Measurements from ENCODE around the gene C6orf118.

DNA sequence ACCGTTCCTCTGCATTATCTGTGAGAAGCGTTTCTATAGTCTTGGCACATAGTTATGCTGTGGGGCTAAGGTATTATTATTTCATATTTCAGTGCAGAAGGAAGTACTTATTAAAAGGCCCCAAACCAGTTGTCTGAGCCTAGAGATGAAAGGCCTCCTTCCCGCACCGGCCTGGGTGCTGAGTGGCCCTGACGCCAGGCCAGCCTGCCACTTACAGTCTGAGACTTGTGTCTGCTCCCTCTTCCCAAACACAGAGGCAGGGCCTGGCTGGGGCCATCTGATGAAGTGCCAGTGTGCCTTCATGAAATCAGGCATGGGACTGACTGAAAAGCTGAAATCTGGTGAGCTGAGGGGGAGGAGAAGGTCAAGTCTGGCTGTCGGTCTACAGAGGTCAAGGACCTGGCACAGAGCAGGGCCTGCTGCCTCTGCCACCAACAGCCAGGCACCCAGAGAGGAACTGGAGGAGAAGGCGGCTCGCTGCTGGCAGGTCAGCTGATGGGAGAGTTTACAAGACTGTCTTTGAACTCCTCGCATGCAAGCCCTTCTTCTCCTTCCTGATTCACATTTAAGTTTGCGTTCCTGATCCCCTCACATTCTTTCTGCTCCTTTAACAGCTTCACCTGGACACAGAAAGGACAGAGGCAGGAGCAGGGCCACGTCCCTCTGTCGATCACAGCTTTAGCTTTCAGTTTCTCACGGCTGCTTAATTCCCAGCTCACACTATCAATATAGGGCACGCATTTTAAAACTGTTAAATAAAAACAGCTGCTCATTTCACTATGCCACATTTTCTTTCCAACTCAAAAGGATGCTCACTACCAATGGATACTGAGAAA lies 8.7 kb upstream of the QKI start:
- RAMPAGE, long total RNA: no peak
- RRBS, 2 experiments: no CpG with 5 or more reads among the region's 14 CpGs
CAGE:
- cytosol, long polyA minus RNA: no peak
- cytosol, long polyA plus RNA: no peak
- long polyA plus RNA: no peak
- nucleolus, long total RNA: no peak
- nucleus, long polyA plus RNA: no peak
- nucleus, long total RNA: no peak

DNA sequence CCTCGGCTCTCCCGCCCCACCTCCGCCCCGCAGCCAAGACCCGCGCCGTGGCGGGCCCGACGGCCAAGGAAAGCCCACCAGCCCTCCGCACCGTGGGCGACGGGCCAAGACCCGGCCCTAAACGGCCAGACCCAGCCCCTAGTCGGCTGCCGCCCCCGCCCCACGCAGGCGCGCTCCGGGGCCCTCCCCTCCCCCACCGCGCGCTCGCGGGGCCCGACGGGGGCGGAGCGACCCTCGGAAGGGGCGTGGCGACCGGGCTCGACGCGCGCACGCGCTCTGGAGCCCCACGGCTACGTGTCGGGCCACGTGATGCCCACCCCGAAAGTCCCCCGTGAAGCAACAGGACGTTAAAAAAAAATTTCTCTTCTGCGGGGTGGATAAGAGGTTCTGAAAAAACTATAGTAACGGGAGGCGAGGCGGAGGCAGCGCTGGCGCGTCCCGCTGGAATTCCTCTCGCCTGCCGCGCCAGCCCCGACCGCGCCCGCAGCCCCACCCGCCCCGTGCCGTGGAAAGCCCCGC lies 679 bp upstream of the QKI start:
- RAMPAGE, long total RNA: no peak
- RRBS, 2 experiments: under 1% methylated on average over 20 of the region's 68 CpGs
CAGE:
- cytosol, long polyA minus RNA: no peak
- cytosol, long polyA plus RNA: no peak
- long polyA plus RNA: no peak
- nucleolus, long total RNA: no peak
- nucleus, long polyA plus RNA: no peak
- nucleus, long total RNA: no peak

GRCh38 chr6:163432400-163433388 lies 18.2 kb downstream of the QKI start:
- RAMPAGE, long total RNA: no peak
- RRBS, 2 experiments: no CpG with 5 or more reads among the region's 2 CpGs
CAGE:
- cytosol, long polyA minus RNA: no peak
- cytosol, long polyA plus RNA: no peak
- long polyA plus RNA: no peak
- nucleolus, long total RNA: no peak
- nucleus, long polyA plus RNA: no peak
- nucleus, long total RNA: no peak

- RAMPAGE, long total RNA: no peak
- RRBS, 2 experiments: no CpG with 5 or more reads among the region's 4 CpGs
CAGE:
- cytosol, long polyA minus RNA: no peak
- cytosol, long polyA plus RNA: no peak
- long polyA plus RNA: no peak
- nucleolus, long total RNA: no peak
- nucleus, long polyA plus RNA: no peak
- nucleus, long total RNA: no peak
Observed at GRCh38 chr6:163434891-163435455, 20.5 kb downstream of the QKI start.

DNA sequence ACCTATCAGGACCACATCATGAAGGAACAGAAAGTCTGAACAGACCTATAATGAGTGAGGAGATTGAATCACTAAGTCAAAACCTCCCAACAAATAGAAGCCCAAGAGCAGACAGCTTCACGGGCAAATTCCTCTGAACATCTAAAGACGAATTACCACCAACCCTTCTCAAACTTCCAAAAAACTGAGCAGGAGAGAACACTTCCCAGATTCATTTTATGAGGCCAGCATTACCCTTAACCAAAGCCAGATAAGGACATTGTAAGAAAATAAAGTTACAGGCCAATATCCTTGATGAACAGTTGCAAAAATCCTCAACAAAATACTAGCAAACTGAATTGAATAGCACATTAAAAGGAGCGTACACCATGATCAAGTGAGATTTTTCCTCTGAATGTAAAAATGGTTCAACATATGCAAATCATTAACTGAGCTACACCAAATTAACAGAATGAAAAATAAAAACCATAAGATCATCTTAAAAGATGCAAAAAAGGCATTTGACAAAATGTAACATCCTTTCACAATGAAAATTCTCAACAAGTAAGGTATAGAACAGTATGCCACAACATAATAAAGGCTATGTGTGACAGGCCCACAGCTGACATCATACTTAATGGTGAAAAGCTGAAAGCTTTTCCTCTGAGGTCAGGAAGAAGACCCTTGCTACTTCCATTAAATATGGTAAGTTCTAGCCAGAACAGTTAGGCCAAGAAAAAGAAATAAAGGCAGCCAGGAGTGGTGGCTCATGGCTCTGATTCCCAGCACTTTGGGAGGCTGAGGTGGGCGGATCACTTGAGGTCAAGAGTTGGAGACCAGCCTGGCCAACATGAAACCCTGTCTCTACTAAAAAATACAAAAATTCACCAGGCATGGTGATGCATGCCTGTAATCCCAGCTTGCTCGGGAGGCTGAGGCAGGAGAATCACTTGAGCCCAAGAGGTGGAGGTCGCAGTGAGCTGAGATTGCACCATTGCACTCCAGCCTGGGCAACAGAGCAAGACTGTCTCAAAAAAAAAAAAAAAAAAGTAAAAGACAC lies 50.4 kb downstream of the QKI start:
- RAMPAGE, long total RNA: no peak
- RRBS, 2 experiments: no CpG with 5 or more reads among the region's 6 CpGs
CAGE:
- cytosol, long polyA minus RNA: no peak
- cytosol, long polyA plus RNA: no peak
- long polyA plus RNA: no peak
- nucleolus, long total RNA: no peak
- nucleus, long polyA plus RNA: no peak
- nucleus, long total RNA: no peak

DNA sequence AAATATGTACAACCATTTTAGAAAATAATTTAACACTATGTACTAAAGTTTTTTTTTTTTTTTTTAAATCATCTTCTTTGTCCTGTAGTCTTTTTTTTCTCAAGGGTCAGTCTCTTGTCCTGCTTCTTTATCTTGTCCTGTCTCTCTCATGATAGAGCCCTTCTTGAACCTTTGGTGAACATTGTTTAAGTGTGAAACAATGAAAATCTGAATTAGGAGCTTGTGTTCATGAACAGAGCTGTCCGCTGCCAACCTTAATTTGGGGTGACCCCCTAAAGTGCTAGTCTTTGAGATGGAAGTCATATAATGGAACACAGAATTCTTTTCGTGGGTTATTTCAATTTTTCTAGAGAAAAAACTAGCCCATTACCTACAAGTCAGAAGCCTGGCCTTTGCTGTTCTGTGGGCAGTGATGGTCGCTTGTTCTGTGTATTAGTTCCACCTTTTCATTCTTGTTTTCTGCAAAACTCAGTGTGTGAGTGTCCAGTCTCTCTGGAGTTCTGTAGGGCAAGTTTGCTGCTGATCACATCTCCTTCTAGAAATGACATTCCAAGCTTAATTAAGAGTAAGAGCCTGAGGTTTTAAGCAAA lies 61.8 kb downstream of the QKI start:
- RAMPAGE, long total RNA: no peak
- RRBS, 2 experiments: no CpG with 5 or more reads among the region's 3 CpGs
CAGE:
- cytosol, long polyA minus RNA: no peak
- cytosol, long polyA plus RNA: no peak
- long polyA plus RNA: no peak
- nucleolus, long total RNA: no peak
- nucleus, long polyA plus RNA: no peak
- nucleus, long total RNA: no peak

GRCh38 chr6:163506841-163507639 lies 92.5 kb downstream of the QKI start:
- RAMPAGE, long total RNA: no peak
- RRBS, 2 experiments: no CpG with 5 or more reads among the region's 5 CpGs
CAGE:
- cytosol, long polyA minus RNA: no peak
- cytosol, long polyA plus RNA: no peak
- long polyA plus RNA: no peak
- nucleolus, long total RNA: no peak
- nucleus, long polyA plus RNA: no peak
- nucleus, long total RNA: no peak

DNA sequence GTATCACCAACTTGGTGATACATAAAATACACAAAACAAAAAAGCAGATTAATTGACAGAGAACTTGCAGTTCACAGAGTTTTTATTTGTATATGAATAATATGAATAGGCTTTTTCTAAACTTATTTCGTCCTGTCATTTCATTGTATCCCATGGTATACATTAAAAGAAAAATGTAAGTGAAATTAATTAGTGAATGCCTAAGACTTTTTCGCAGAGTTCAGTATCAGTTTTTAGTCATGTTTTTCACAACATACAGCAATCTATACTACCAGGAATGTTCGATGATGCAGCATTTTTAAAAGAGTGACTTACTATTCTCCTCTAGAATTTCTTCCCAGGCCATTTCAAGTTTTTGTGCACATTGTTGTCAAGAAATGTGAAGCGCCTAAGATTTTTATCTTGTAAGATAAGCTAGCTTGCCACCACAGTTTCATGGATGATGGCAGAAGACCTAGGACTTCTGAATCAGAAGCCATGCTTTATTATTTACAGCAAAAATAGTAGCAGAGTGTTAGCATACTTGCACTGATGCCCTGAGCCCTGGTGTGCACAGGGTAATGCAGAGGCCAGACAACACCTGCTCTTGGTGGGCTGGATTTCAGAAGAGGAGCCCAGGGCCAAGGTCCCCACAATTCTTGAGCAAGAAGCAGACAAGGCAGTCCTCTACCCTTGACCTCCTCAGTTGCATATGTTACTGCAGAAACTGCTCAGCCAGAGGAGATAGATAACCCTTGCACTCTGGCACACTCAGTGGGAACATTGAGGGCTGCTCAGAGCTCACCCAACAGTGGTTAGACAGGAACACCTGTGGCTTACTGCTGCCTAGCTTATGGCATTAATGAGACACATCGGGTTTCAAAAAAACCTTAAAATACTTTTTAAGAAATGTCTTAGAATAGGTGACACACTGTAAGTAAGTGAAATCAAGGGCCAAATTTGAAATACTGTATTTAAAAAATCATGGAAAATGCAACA lies 99.1 kb downstream of the QKI start:
- RAMPAGE, long total RNA: no peak
- RRBS, 2 experiments: no CpG with 5 or more reads among the region's 5 CpGs
CAGE:
- cytosol, long polyA minus RNA: no peak
- cytosol, long polyA plus RNA: no peak
- long polyA plus RNA: no peak
- nucleolus, long total RNA: no peak
- nucleus, long polyA plus RNA: no peak
- nucleus, long total RNA: no peak

- RAMPAGE, long total RNA: no peak
- RRBS, 2 experiments: no CpG with 5 or more reads among the region's 11 CpGs
CAGE:
- cytosol, long polyA minus RNA: no peak
- cytosol, long polyA plus RNA: no peak
- long polyA plus RNA: no peak
- nucleolus, long total RNA: no peak
- nucleus, long polyA plus RNA: no peak
- nucleus, long total RNA: no peak
Observed at GRCh38 chr6:163576130-163577285, 162.0 kb downstream of the QKI start.

- RAMPAGE, long total RNA: no peak
- RRBS, 2 experiments: no CpG with 5 or more reads among the region's 9 CpGs
CAGE:
- cytosol, long polyA minus RNA: no peak
- cytosol, long polyA plus RNA: no peak
- long polyA plus RNA: no peak
- nucleolus, long total RNA: no peak
- nucleus, long polyA plus RNA: no peak
- nucleus, long total RNA: no peak
Observed at GRCh38 chr6:163764298-163765020, 349.9 kb downstream of the QKI start.

- RAMPAGE, long total RNA: no peak
- RRBS, 2 experiments: no CpG with 5 or more reads among the region's 10 CpGs
CAGE:
- cytosol, long polyA minus RNA: no peak
- cytosol, long polyA plus RNA: no peak
- long polyA plus RNA: no peak
- nucleolus, long total RNA: no peak
- nucleus, long polyA plus RNA: no peak
- nucleus, long total RNA: no peak
Observed at GRCh38 chr6:163965841-163966576, 551.5 kb downstream of the QKI start.

- RAMPAGE, long total RNA: no peak
- RRBS, 2 experiments: no CpG with 5 or more reads among the region's 26 CpGs
CAGE:
- cytosol, long polyA minus RNA: no peak
- cytosol, long polyA plus RNA: no peak
- long polyA plus RNA: no peak
- nucleolus, long total RNA: no peak
- nucleus, long polyA plus RNA: no peak
- nucleus, long total RNA: no peak
Observed at GRCh38 chr6:164108613-164109657, 694.4 kb downstream of the QKI start.

DNA sequence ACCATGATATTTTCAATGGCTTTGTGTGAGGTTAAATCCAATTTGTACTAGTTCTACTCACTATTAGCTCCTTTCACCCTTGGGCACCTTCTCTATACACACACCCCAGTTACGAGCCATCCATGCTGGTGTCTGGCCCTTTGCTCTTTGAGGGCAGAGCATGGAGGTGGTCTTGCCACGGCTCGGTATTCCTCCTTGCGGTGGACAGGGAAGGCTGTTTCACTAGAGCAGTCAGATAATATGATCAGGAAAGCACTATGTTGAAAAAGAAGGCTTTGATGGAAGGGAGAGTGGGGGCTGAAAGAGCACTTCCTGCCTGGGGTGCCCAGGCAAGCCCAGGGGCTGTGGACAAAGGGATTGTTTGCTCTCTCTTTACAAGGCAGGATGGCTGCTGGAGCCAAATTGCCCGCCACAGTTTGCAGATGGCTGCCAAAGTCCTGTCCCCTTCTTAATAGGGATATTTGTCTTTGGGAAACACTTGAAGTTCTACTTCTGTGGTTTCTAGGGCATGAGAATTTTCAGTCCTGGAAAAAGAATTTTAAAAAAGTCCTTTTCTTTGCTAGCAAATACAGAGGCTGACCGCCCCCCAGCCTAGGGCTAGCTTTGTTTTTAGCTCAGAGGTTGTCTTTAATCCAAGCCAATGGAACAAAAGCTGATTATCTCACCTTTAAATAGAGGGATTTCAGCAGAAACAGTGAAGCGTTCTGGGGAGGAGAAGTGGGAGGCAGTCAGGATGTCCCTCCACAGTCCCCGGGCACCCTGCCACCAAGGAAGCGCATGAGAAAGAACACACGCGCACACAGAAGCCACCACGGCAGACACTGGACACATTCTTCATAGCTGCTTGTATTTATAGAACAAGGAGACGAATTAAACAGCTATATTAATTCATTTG lies 736.6 kb downstream of the QKI start:
- RAMPAGE, long total RNA: no peak
- RRBS, 2 experiments: no CpG with 5 or more reads among the region's 13 CpGs
CAGE:
- cytosol, long polyA minus RNA: no peak
- cytosol, long polyA plus RNA: no peak
- long polyA plus RNA: no peak
- nucleolus, long total RNA: no peak
- nucleus, long polyA plus RNA: no peak
- nucleus, long total RNA: no peak

DNA sequence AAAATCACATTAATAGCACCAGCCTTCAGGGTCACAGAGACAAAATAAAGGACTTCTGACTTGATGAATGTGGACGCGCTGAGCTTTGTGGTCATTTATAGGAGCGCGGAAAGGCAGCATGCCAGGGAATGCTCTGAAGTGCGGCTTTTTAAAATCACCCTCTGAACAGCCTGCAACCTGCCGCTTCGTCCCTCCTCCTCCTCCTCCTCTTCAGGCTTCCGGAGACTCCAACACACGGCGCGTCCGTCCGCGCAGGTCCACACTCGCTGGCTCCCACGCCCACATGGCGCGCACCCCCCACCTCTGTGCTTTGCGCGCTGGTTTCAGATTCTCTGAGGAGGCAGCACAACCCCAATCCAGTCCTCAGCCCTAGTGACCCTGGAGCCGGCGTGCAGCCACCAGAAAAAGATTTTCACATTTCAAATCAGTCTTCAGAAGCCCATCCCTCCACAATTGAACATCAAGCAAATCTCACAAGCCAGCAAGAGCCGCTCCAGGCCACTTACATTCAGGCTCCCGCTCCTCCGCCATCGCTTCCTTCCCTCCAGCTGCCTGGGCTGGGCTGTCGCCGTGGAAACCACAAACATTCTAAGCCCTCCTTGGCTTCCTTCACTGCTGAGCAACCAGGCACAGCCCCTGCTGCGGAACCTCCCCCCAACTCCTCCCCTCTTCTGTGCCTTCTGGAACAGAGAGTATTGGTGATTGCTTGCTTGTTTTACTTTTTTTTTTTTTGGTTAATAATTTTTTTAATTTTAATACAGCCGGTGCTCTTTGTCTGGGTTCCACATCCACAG lies at the start of gene C6orf118:
C6orf118 (minus strand) TSS at position 550 of the 794 bp plus-strand sequence.
- RAMPAGE, long total RNA: no peak
- RRBS, 2 experiments: no CpG with 5 or more reads among the region's 30 CpGs
CAGE:
- cytosol, long polyA minus RNA: no peak
- cytosol, long polyA plus RNA: no peak
- long polyA plus RNA: no peak
- nucleolus, long total RNA: no peak
- nucleus, long polyA plus RNA: no peak
- nucleus, long total RNA: no peak

- RAMPAGE, long total RNA: no peak
- RRBS, 2 experiments: no CpG with 5 or more reads among the region's 7 CpGs
CAGE:
- cytosol, long polyA minus RNA: no peak
- cytosol, long polyA plus RNA: no peak
- long polyA plus RNA: no peak
- nucleolus, long total RNA: no peak
- nucleus, long polyA plus RNA: no peak
- nucleus, long total RNA: no peak
Observed at GRCh38 chr6:165552233-165552984, 110.6 kb downstream of the PDE10A start.

GRCh38 chr6:166253877-166254515 lies 54.2 kb downstream of the PRR18 start:
- RAMPAGE, long total RNA: no peak
- RRBS, 2 experiments: 4% methylated on average over 12 of the region's 29 CpGs
CAGE:
- cytosol, long polyA minus RNA: no peak
- cytosol, long polyA plus RNA: no peak
- long polyA plus RNA: no peak
- nucleolus, long total RNA: no peak
- nucleus, long polyA plus RNA: no peak
- nucleus, long total RNA: no peak

- RAMPAGE, long total RNA: no peak
- RRBS, 2 experiments: no CpG with 5 or more reads among the region's 13 CpGs
CAGE:
- cytosol, long polyA minus RNA: start-site peak on the minus strand at chr6:166330644-166330651, 16 reads
- cytosol, long polyA plus RNA: no peak
- long polyA plus RNA: no peak
- nucleolus, long total RNA: no peak
- nucleus, long polyA plus RNA: no peak
- nucleus, long total RNA: no peak
Observed at GRCh38 chr6:166330384-166331023, 11.8 kb downstream of the SFT2D1 start.

GRCh38 chr6:166351818-166352538 lies 9.6 kb upstream of the SFT2D1 start:
- RAMPAGE, long total RNA: no peak
- RRBS, 2 experiments: no CpG with 5 or more reads among the region's 6 CpGs
CAGE:
- cytosol, long polyA minus RNA: no peak
- cytosol, long polyA plus RNA: no peak
- long polyA plus RNA: no peak
- nucleolus, long total RNA: start-site peak on the plus strand at chr6:166352195-166352262, 19 reads
- nucleus, long polyA plus RNA: no peak
- nucleus, long total RNA: no peak

Data from GM12878 (cell line).